H4 (cell line): ENCODE measurements around a stretch of chr21.

GRCh38 chr21:43339598-43340356 lies 87.2 kb downstream of the SIK1 start:
- RAMPAGE, long total RNA = no peak

GRCh38 chr21:43354537-43354909 lies 72.4 kb downstream of the SIK1 start:
- RAMPAGE, long total RNA = no peak

DNA sequence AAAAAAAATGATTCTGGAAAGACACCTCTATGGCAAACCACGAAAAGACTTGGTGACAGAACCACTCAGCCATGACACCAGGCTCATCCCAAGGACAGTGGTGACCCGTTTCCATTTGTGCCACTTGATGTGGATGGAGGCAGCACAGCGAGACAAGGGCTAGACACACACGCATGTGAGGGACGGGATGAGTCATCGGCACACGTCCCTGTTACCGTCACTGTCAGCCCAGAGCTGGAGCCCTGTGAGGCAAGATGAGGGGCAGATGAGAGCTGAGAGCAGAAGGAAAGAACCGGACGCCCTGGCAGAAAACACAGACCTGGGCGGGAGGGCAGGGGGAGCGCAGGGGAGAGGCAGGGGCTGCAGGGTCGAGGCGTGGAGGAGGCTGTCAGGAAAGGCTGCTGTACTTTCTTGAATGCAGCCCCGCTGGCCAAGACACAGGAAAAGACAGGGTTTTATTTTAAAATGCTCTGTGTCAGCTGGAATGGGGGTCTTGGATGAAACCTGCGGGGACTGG lies 57.8 kb downstream of the SIK1 start:
- RAMPAGE, long total RNA = no peak

GRCh38 chr21:43619341-43619810 lies 39.9 kb downstream of the HSF2BP start:
- RAMPAGE, long total RNA = no peak

DNA sequence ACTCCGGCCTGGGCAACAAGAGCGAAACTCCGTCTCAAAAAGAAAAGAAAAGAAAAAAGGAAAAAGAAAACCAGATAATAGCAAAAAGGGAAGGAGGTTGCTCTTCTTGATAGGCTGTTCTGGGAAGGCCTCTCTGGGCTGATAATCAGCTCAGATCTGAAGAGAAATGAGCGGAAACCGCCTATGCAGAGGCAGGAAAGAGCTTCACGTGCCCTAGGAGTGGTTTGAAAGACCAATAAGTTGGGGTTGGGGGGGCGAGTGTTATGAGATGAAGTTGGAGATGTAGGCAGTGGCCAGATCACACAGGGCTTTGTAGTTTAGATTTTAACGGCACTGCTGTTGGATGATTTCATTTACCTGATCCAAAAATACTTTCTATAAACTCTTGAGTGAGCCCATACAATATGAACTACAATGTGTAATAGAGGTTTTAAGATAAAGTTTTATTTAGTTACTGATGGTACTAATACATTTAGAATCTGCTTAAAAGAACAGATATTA lies 1.2 kb downstream of the RRP1B start:
- RAMPAGE, long total RNA = no peak

DNA sequence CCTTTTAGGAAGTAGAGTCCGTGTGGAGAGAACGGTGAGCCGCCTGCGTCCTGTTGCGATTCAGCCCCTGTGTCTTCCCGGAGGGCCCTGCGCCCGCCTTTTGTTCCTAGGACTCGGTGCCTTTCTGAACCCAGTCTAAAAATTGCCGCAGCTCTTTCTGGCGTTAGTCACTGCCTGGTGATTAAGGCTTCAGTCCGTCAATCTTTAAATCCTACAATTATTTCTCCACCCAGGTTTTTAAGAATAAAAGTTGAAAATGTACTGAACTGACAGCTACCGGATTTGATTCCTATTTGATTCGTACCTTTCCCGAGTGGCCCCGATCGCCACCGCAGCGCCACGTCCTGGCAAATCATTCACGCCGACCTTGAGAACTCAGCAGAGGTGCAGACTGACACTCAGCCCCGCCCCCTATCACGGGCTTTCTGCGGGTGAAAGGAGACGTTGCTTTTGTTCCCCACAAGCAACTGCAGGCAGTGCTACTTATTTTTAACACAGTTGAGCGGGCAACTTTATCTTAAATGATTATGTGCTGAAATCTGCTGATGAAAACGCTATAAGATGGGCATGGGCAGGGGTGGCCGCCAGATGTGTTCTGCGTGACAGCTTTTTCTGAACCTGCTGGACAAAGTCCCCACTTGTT lies 16.1 kb upstream of the PDXK start:
- RAMPAGE, long total RNA = no peak

DNA sequence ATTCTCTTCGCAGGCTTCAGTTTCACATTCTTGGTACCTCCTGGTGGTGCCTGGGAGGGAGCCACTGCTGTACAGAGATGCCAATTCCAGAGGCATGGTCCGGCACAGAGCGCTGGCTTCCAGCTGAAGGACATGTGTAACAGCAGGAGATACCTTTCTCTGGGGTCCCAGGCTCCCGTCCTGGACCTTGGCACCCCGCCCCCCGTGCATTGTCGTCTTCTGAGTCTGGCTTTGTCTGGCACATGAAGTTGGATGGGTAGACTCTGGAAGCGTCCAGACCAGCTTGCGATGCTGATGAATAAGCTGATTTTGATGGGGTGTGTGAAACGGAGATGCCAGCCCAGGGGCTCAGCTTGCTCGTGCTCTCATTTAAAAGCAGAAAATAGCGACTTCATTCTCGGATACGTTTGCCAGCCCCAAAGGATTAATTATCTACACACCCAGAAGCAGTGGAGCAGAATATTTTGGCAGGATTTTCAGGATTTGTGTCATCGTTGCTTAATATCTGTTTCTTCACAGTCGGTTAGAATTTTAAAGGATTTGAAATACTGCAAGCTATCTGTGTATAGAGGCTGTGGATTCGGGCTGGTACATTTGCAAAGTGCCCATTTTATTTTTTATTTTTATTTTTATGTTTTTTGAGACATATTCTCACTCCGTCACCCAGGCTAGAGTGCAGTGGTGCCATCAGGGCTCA lies 13.3 kb downstream of the PDXK start:
- RAMPAGE, long total RNA = no peak

GRCh38 chr21:43755594-43756391 lies 20.3 kb downstream of the CSTB start:
- RAMPAGE, long total RNA = no peak

GRCh38 chr21:43758081-43758642 lies 17.9 kb downstream of the CSTB start:
- RAMPAGE, long total RNA = no peak

DNA sequence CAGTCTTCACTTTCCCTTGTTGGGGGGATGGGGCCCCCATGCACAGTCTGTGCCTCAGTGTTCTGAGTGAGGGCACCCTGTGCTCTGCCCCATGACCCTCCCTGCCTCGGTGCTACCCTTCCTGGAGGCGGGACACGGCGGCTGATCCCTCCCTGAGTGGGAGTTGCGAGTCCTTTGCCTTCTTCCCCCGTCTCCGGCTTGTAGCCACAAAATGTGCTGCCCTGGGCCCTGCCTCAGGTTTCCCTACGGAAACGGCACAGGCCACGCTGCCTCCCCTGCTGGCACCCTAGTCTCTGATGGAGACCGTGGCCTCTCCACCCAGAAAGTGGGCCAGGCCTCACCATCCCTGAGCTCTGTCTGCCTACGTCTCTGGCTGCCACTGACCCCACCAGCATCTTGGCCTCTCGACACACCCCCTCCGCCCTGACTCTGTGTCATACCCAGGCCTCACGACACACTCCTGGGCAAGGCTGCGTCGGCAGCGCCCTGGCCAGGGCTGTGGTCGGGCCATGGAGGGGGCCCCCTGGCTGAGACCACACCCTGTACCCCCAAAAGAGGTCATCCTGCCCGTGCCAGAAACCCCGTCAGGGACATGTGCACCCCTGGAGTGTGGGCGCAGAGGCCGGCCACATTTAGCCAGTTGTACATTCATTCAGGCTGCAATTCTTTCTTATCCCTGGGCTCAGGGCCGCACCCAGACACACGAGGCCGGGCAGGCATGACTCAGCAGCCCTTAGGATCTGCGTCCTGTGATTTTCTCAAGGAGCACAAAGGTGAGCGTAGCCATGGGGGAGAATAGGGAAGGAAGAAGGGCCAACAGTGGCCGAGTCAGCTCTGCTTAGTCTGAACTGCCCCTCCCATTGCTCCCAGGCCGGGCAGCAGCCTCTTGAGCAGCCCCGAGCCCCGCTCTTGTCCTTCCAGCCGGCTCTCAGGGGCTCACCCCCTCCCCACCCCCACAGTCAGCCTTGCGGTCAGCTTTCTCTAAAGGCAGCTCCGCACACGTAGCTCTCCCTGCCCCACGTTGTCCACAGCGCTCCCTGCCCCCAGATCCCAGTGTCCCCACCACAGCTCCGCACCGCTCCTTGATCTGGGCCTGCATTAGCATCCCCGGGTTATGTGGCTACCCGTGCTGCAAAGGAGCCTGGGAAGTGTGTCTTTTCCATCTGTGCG lies 8.1 kb downstream of the CSTB start:
- RAMPAGE, long total RNA = no peak

GRCh38 chr21:43800469-43800849 lies 11.1 kb downstream of the RRP1 start:
- RAMPAGE, long total RNA = no peak

GRCh38 chr21:43811941-43812865 lies 22.8 kb downstream of the RRP1 start:
- RAMPAGE, long total RNA = no peak

DNA sequence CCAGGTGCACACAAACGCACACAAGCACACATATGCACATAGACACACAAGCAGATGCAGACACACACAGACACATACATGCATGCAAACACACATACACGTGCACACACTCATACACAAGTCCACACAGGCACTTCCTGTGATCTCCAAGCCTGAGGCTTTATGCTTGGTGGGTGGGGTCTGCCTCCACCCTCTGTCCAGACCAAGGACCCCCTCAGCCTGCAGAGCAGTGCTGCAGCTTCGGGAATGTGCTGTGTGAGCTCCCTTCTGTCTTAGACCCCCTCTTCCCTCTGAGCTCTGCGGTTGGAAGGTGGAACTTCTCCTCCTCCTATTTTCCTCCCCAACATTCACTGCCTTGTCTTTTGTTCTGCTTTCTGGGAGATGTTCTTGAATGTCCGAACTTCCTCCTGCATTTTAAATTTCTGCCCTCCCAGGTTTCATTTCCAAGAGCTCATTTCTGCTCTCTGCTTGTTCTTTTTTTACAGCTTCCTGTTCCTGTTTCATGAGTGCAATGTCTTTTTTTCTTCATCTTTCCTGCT lies 29.2 kb downstream of the RRP1 start:
- RAMPAGE, long total RNA = no peak

DNA sequence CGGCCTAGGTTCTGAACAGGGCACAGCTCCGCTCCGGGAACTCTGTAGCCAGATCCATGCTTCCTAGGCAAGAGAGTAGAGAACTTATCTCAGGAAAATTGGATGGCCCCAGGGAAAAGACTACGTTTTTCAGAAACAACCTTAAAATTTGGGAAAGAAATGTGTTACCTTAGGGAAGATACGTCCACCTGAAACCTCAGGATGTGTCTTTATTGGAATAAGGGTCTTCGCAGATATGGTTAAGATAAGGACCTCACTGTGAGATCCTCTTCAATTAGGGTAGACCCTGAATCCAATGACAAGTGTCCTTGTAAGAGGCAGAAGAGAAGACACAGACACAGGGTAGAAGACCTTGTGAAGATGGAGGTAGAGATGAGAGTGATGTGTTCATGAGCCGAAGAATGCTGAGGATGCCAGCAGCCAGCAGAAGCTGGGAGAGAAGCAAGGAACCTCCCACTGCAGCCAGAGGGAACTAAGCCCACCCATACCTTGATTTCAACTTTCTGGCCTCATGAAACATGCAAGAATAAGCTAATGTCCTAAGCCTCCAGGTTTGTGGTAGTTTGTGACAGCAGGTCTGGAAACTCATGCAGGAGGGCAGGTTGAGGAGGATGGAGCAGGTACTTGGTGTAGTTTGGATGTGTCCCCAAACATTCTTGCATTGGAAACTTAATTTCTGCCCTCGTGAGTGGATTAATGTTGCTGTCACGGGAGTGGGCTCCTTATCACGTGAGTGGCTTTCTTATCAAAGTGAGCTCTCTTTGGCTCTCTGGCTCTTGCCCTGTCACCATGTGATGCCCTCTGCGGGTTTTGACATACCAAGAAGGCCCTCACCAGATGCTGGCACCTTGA lies 22.6 kb downstream of the TRAPPC10 start:
- RAMPAGE, long total RNA = no peak

DNA sequence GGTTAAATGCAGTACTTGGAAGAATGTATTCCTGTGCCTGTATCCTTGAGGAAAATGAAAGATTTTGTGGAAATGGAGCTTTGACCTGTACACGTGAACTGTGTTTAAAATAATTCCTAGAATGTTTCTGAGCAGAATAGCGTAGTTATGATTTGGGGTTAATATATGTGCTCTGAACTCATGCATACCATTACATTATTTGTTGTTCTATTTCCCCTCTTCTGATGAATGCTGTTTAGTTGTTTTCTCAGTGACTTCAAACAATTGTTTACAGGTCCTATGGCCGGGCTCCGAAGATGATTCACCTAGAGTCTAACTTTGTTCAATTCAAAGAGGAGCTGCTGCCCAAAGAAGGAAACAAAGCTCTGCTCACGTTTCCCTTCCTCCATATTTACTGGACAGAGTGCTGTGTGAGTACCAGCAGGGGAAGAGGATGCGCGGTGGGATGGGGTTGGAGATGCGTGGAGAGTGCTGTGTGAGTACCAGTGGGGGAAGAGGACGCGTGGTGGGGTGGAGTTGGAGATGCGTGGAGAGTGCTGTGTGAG lies 25.5 kb downstream of the TRAPPC10 start:
- RAMPAGE, long total RNA = no peak

GRCh38 chr21:44051316-44051932 lies 39.3 kb downstream of the TRAPPC10 start:
- RAMPAGE, long total RNA = no peak

GRCh38 chr21:44052251-44052975 lies 40.3 kb downstream of the TRAPPC10 start:
- RAMPAGE, long total RNA = no peak

DNA sequence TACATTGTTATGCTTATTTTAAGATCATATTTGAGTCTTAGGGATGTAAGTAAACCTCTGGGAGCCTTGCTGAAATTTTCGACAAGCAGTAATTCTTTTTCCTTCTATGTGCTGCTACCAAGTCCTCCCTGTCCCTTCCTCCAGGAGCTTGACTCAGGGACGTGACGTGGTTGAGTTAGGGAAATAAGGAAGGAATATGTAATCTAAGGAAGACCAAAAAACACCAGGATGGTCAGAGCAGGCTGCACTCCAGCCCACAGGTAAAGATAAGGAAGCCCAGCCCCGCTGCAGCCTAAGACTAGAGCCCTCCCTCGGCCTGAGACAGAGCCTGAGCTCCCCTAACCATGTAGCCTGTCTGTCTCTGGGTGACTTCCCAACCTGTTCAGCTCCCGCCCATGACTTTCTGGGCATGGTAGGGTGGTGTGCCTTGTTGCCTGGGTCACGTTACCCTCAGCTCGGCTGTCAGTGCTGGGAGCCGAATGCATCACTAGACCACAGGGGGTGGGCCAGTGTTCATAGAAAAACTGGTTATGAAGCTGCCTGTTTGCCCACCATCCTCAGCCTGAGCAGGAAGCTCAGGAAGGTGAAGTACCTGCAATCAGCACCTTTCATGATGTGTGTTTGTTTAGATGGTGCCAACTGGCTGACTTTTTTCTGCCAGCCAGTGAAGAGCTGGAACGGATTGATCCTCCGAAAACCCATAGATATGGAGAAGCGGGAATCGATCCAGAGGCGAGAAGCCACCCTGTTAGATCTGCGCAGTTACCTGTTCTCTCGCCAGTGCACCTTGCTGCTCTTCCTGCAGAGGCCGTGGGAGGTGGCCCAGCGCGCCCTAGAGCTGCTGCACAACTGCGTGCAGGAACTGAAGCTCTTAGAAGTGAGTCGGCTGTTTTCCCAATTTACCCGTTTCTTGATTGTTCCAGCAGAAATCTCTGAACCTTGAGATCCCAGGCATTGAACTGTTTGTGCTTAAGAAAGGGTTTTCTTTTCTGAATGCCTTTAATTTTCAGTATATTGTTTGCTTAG lies 44.0 kb upstream of the PWP2 start:
- RAMPAGE, long total RNA = no peak

GRCh38 chr21:44089134-44090210 lies 17.7 kb upstream of the PWP2 start:
- RAMPAGE, long total RNA = no peak

- RAMPAGE, long total RNA = no peak
Measured at GRCh38 chr21:44324247-44324753, 14.9 kb downstream of the CFAP410 start.